Colon Carcinoma Metastatic in the Lung (tissue), 2 donors: Measurements from ENCODE around the genes TRIM25, SCPEP1, CUEDC1 and SRSF1.

DNA sequence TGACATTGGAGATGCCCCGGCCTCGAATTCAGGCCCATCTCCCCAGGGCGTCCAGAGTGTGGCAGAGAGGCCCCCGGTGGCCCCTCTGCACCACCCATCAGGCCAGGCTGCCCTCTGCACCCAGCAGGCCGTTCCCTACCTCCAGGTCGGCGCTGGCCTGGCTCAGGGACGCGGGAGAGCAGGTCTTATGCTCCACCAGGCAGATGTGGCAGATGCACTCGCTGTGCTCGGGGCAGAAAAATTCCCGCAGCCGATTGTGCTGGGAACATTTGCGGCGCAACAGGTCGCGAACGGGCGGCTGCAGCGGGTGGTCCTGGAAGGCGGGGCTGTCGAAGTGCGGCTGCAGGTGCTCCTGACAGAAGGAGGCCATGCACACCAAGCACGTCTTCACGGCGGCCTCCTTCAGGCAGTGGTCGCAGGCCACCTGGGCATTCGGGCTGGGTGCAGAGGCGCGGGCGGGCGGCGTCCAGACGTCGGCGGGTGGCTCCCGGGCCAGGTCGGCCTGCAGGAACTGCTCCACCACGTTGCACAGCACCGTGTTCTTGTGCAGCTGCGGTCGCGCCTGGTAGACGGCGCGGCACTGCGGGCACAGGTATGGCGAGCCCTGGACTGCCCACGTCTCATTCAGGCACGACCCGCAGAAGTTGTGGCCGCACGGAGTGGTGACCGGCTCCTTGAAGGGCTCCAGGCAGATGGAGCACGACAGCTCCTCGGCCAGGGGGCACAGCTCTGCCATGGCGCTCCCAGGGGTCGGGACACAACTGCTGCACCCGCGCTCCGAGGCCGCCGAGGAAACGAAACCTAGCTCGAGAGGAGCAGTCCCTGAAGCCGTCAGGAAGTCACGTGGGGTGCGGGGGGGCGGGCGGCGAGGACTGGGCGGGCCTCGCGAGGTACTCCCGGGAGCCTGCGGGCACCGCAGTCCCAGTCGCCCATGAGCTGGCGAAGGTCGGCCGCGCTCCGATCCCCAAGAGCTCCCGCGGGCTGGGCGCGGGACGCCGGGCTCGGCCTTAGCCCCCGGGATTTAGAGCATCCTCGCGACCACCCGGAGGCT is at the start of gene TRIM25:
TSS of gene TRIM25 (minus strand) at position 797 of the 1,051 bp plus-strand sequence.
- PRO-cap, 2 experiments = peak in 2 of 2 experiments; most common plus-strand start position 924 of the sequence (in 2); most common minus-strand start position 796 of the sequence (in 2)

GRCh38 chr17:56950650-56951089 is 10.2 kb downstream of the COIL start:
- PRO-cap, 2 experiments = no peak in any of the 2 experiments

DNA sequence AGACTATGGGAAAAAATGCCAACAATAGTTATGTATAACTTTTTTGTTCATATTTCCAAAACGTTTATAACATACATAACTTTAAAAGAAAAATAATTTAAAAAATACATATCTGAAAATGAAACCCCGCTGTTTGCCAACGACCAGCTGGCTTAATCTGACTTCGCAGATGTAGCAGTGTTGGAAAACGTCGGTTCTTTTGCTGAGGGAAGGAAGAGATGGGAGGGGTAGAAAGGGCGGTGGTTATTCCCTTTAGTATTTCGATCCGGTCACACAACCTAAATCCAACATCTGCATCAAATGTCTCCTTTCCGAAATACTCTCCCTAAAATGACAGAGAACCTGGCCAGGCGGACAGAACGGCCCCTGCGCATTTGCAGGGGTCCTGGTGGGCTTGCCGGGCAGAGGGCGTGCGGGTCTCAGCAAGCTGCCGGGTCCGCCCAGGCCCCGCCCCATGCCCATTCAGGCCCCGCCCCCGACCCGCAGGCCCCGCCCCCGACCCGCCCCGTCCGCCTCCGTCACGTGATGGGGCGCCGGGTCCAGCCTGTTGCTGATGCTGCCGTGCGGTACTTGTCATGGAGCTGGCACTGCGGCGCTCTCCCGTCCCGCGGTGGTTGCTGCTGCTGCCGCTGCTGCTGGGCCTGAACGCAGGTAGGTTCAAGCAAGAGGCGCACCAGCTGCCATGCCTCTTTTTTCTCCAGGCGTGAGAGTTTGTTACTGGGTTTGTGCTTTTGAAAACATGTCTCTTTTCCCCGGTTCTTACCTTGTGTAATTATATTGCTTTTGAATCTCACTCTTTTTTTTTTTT is at the start of gene SCPEP1:
TSS of gene SCPEP1 (plus strand) at position 547 of the 808 bp plus-strand sequence.
- PRO-cap, 2 experiments = peak in 2 of 2 experiments; most common plus-strand start position 569 of the sequence (in 2); most common minus-strand start position 438 of the sequence (in 1)

DNA sequence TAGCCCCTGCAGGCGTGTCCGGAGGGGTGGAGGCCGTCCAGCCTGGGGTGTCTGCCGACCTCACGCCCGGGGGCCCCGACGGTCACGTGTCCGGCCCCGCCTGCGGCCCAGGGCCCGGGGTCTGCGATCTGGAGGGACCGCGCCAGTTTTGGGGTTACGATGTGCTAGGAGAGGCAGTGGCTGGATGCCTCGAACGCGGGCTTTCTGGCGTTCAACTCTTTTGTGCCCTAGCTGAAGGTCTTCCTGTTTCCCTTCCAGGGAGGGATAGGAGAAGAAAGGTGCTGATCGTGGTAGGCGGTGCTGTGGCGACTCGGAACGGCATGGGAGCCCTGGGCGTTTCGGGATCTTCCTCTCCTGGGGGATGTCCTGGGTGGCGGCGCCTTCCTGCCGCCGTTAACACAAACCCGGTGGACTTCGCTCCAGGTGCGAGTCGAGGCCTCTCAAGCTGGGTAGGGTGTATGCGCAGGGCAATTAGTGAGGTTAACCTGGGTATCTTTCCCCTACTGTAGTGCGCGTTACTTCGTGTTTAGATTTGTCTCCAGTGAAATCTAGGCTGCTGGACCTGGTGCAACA is 1.2 kb downstream of the AKAP1 start:
- PRO-cap, 2 experiments = peak in 2 of 2 experiments; most common plus-strand start position 541 of the sequence (in 1); most common minus-strand start position 395 of the sequence (in 2)

DNA sequence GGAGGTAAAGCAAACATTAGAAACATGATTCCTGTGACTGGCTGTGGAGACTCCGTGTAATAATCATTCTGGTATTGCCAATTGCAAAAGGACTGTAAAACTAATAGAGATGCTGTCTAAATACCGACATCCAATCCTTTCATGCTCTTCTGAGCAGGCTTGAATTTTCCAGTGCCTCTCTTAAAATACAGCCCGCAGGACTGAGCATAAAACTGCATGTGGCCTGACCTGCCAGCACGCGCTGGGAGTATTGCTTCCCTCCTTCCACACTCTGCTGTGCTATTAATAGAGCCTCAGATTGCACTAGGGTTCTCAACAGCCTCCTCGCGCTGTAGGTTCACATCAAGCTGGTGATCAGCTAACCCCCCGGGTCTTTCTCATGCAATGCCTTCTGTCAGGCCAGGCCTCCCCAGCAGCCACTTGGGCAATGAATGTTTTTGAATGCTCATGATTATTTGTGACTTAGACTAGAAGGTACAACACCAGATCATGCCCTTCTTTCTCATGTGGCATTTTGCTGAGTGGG is 14.2 kb upstream of the MSI2 start:
- PRO-cap, 2 experiments = no peak in any of the 2 experiments

- PRO-cap, 2 experiments = no peak in any of the 2 experiments
Observed at GRCh38 chr17:57271679-57272204, 15.4 kb downstream of the MSI2 start.

DNA sequence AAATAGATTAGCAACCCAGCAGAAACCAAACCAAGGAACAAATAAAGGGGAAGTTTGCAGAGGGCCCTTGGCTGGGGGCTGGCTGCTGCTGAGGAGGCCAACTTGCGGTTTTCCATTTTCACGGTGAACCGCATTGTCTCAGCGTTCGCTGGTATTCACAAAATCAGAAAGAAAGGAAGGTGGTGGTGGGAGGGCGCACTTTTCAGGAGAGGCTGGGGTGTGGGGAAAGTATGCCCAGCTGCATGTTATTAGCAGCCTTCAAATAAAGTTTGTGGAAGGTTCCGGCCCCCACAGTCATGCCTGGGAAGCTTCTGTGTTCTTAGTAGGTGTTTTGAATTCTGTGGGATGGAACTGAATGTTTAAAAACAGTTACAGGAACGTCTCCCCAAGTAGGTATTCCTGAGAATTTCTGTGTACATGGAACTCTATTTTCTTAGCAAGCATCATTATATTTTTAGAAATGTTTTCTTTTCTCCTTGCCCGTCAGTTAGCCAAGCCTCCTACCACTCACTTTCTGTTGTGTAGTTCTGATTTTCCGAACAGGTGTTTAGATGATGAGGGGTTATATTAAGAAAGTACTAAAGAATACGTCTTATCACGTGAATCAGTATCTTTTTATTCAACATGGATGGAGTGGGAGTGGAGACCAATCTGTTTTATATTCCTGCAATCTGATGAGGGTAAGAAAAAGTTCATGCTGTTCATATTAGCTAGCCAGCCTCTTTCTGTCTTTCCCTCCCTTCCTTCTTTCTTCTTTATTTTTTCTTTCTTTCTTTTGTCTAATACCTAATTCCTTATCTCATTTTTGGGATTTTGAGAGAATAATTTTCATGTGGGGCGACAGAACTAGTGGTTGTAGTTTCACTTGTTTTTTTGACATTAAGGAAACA is 29.3 kb downstream of the MSI2 start:
- PRO-cap, 2 experiments = no peak in any of the 2 experiments

GRCh38 chr17:57355093-57355976 is 99.0 kb downstream of the MSI2 start:
- PRO-cap, 2 experiments = no peak in any of the 2 experiments

GRCh38 chr17:57360001-57360686 is 103.8 kb downstream of the MSI2 start:
- PRO-cap, 2 experiments = no peak in any of the 2 experiments

- PRO-cap, 2 experiments = peak in 1 of 2 experiments; most common minus-strand start chr17:57443340 (in 1)
Observed at GRCh38 chr17:57442829-57443616, 186.7 kb downstream of the MSI2 start.

- PRO-cap, 2 experiments = no peak in any of the 2 experiments
Observed at GRCh38 chr17:57680602-57681889, 64.1 kb downstream of the CCDC182 start.

DNA sequence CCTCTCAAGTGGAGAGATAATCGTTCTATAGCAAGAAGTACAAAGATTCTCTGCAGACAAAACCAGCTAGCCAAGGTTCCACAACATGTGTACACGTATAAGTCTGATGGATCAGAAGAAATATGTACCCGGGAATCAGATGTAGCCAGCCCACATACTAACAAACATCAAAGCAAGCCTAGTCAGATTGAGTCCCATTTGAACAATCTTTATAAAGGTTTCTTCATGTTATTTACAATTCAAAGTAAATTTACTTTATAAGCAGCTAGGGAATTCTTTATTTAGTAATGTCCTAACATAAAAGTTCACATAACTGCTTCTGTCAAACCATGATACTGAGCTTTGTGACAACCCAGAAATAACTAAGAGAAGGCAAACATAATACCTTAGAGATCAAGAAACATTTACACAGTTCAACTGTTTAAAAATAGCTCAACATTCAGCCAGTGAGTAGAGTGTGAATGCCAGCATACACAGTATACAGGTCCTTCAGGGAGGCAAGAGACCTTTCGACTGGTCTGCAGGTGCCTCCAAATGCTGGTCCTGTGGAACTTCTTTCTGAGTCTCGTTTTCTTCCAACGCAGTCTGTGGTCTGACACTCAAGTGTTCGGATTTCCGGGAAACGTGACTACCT is 10.4 kb downstream of the MRPS23 start:
- PRO-cap, 2 experiments = no peak in any of the 2 experiments

- PRO-cap, 2 experiments = no peak in any of the 2 experiments
Observed at GRCh38 chr17:57853343-57853652, 3.5 kb upstream of the MRPS23 start.

DNA sequence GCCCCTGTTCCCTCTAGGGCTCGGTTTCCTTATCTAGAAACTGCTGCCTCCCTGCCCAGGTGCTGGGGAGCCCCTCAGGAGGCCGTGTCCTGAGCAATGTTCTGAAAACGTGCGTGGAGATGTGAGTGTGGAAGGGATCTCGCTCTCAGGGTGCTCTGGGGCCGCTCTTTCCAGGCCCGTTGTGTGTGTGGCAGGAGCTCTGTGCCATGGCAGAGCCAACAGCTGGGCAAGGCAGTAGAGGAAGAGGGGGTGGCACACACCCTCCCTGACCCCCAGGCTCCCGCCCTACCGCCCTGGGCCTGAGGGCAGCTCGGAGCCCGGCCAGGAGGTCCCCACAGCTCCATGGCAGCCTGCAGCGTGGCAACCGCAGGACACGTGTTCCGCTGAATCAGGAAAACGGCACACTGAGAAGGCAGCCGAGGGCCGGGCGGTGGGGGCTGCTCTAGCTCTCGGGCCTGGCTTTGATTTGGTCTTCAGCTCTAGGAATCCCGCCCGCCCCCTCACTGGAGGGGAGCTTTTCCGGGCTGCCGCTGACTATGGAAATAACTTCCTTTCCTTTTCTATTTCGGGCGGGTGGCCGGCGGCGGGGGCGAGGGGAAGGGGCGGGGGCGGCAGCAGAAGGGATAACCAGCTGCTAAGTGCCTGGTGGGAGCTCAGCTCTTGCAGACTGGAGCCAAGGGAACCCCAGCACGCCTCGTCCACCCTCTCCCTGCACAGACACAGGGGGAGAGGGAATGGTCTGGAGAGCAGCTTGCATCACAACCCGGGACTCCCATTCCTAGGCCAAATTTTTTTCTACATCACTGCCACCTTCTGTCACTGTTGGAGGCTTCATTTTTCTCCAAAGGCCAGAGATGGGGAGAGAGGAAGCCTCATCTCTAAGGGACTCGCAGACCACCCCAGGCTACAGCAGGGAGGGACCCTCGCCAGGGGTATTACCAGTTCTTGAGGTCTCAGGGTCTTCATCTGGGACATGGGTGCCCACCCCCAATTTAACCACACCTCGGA is 24.7 kb upstream of the MRPS23 start:
- PRO-cap, 2 experiments = no peak in any of the 2 experiments

- PRO-cap, 2 experiments = peak in 2 of 2 experiments; most common plus-strand start chr17:57903528 (in 2); most common minus-strand start chr17:57903327 (in 1)
Observed at GRCh38 chr17:57903010-57903792, 52.0 kb downstream of the CUEDC1 start.

DNA sequence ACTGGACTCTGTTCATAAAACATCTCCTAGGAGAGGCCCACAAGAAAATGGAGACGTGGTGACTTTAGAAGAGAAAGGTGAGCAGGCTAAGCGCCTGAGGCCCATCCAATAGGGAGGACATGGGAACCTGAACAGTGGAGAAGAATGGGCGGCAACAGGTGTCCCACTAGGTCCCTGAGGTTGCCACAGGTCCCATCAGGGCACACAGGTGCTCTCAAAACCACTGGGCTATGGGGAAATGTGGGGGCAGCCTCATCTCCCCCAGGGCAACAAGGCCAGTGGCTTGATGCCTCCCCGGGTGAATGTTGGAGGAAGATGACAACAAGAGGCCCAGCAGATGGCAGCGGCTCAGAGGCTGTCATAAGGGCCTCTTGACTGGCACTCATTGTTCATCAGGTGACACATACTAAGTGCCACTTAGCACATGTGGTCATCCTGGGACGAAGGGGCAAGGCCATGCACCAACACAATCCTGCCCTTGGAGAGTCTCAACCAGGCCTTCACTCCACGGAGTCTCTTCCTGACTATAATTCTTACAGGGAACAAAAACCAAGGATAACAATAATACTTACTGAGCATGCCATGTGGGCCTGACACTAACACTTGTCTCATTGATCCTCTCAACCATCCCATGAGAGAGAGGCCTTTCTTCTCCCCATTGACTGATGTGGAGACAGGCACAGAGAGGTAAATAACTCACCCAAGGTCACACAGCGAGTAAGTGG is 38.1 kb downstream of the CUEDC1 start:
- PRO-cap, 2 experiments = no peak in any of the 2 experiments

- PRO-cap, 2 experiments = peak in 2 of 2 experiments; most common plus-strand start chr17:57955417 (in 1); most common minus-strand start chr17:57955341 (in 1)
Observed at GRCh38 chr17:57954943-57955525, at the start of gene CUEDC1. Gene CUEDC1 (minus strand): TSS chr17:57955412.

DNA sequence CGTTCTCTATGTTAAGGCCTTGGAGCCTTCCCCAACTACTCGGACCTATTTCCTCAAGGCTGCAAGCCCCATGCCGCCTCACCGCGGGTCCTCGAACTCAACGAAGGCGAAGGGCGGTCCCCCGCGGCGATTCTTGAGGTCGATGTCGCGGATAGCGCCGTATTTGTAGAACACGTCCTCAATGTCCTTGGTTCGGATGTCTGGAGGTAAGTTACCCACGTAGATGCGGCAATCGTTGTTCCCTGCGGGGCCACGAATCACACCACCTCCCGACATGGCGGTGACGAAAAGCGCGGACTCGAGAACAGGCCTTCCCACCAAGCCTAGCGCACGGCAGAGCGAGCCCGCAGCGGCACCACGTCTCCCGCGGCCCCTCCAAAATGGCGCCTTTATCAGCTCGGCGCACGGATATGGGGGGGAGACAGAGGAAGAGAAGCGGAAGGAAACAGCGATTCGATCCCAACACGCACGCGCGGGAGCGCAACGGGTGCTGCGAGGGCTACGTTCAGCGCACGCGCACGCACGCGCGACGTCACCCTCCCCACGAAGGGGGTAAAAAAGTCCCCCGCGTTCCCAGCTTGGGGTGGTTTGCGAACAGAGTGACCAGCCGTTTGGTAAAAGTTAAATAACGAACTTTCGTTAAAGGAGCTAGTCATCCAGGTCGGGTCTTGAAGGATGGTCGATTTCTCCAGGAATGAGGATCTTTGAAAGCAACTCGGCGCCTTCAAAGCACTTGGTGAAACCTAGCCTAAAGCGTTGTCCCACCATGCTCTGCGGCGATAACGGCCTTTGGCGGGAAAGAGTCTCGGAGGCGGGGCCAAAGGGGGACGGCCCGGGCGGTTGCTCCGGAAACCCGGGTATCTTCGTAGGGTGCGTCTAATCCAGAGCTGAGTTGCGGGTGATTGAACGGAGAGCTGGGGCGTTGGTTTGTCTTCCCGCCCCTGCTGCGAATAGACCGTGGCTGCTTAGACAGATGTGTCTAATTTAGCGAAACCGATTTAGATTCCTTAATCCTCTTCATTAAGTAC is at the start of gene SRSF1:
TSS of gene SRSF1 (minus strand) at position 385 of the 1,028 bp plus-strand sequence.
- PRO-cap, 2 experiments = peak in 2 of 2 experiments; most common plus-strand start position 568 of the sequence (in 2); most common minus-strand start position 773 of the sequence (in 2)

GRCh38 chr17:58093975-58094820 is 11.0 kb downstream of the DYNLL2 start:
- PRO-cap, 2 experiments = no peak in any of the 2 experiments

DNA sequence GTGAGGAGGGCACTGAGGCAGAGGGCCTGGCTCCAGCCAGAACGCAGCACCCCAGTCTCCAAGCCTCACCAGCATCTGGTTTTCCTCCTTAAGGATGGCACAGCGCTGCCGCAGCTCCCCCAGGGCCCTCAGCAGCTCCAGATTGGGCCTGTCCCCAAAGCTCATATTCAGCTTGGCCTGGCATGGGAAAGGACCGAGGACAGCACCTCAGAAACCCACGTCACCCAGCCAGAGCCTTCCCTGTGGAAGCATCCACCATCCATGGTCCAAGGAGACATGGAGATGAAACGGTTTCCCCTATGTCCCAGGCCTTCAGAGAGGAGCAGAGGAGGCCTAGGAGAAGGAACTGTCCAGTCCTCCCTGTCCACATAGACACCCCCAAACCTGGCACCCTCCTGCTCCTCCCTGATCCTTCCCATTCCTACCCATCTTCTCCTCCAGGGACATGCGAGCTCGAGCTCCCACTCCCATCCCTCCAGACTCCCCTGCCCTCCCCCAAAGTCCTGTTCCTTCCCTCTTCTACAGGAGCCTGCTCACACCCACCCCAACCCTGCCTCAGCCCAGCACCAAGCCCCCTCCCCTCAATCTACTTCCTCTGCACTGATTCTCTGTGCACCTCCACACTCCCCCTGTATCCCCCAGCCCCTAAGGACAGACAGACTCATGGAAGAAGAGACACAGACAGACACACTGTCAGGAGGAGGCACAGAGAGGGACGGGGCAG is 1.8 kb downstream of the TSPOAP1 start:
- PRO-cap, 2 experiments = no peak in any of the 2 experiments